Karpas-422 (cell line): Measurements from ENCODE around the gene CYP2R1.

DNA sequence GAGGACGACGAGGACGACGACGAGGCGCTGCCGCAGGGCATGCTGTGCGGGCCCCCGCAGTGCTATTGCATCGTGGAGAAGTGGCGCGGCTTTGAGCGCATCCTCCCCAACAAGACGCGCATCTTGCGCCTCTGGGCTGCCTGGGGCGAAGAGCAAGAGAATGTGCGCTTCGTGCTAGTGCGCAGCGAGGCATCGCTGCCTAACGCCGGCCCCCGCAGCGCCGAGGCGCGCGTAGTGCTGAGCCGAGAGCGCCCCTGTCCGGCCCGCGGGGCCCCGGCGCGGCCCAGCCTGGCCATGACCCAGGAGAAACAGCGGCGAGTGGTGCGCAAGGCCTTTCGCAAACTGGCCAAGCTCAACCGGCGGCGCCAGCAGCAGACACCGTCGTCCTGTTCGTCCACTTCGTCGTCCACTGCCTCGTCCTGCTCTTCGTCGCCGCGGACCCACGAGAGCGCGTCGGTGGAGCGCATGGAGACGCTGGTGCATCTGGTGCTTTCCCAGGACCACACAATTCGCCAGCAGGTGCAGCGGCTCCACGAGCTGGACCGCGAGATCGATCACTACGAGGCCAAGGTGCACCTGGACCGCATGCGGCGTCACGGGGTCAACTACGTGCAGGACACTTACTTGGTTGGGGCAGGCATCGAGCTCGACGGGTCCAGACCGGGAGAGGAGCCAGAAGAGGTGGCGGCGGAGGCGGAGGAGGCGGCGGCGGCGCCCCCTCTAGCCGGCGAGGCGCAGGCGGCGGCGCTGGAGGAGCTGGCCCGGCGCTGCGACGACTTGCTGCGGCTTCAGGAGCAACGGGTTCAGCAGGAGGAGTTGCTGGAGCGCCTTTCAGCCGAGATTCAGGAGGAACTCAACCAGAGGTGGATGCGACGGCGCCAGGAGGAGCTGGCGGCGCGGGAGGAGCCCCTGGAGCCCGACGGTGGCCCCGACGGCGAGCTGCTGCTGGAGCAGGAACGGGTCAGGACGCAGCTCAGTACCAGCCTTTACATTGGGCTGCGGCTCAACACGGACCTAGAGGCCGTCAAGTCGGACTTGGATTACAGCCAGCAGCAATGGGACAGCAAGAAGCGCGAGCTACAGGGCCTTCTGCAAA, 1.0 kb downstream of the RASSF10 start:
- PRO-cap = no peak
- RAMPAGE, long total RNA = no peak

DNA sequence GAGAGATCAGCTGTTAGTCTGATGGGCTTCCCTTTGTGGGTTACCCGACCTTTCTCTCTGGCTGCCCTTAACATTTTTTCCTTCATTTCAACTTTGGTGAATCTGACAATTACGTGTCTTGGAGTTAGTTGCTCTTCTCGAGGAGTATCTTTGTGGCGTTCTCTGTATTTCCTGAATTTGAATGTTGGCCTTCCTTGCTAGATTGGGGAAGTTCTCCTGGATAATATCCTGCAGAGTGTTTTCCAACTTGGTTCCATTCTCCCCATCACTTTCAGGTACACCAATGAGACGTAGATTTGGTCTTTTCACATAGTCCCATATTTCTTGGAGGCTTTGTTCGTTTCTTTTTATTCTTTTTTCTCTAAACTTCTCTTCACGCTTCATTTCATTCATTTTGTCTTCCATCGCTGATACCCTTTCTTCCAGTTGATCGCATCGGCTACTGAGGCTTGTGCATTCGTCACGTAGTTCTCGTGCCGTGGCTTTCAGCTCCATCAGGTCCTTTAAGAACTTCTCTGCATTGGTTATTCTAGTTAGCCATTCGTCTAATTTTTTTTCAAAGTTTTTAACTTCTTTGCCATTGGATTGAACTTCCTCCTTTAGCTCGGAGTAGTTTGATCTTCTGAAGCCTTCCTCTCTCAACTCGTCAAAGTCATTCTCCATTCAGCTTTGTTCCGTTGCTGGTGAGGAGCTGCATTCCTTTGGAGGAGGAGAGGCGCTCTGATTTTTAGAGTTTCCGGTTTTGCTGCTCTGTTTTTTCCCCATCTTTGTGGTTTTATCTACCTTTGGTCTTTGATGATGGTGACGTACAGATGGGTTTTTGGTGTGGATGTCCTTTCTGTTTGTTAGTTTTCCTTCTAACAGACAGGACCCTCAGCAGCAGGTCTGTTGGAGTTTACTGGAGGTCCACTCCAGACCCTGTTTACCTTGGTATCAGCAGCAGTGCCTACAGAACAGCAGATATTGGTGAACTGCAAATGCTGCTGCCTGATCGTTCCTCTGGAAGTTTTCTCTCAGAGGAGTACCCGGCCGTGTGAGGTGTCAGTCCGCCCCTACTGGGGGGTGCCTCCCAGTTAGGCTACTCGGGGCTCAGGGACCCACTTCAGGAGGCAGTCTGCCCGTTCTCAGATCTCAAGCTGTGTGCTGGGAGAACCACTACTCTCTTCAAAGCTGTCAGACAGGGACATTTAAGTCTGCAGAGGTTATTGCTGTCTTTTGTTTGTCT, 63.7 kb downstream of the BTBD10 start:
- PRO-cap = no peak
- RAMPAGE, long total RNA = no peak

DNA sequence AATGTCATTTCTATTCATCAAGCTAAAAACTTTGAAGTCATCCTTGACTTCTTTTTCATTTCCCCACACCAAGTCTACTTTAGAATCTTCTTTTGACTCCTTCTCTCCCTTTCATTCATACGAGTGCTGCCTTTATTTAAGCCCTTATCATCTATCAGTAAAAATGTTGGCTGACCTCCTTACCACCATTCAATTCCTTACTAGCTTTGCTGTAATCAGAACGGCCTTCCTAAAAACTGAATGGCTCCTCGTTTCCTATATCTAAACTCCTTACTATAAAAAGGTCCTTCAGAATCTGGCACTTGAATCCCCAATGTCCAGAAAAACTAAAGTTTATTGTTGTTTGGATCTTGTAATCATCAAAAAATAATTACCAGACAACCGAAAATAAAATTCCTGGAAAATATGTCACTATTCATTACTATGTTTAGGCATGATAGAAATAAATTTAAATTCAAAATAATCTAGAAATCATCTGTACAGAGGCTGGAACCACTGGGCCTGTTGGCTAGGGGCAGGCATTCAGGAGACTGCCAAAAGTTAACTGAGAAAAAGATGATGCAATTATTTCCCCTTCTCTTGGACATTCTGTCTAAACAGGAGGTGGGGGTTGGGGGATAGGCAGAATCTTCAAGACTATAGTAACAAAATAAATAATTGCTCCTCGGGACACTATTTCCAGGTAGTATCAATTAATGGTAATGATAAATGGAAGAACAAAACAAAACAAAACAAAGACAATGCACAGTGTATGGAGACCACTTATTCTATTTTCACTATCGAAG, 14.3 kb downstream of the BTBD10 start:
- PRO-cap = no peak
- RAMPAGE, long total RNA = no peak

GRCh38 chr11:14090540-14091149, 128.1 kb downstream of the SPON1 start:
- PRO-cap = no peak
- RAMPAGE, long total RNA = no peak

- PRO-cap = no peak
- RAMPAGE, long total RNA = no peak
Measured at GRCh38 chr11:14261710-14263130, 96.8 kb downstream of the RRAS2 start.

GRCh38 chr11:14345401-14345731, 13.6 kb downstream of the RRAS2 start:
- PRO-cap = no peak
- RAMPAGE, long total RNA = no peak

- PRO-cap = no peak
- RAMPAGE, long total RNA = no peak
Measured at GRCh38 chr11:14539914-14540671, 19.9 kb upstream of the PSMA1 start.

GRCh38 chr11:14643915-14644531, 419 bp downstream of the PDE3B start:
- PRO-cap = no peak
- RAMPAGE, long total RNA = no peak

- PRO-cap = no peak
- RAMPAGE, long total RNA = no peak
Measured at GRCh38 chr11:14644532-14645266, 1.1 kb downstream of the PDE3B start.

- PRO-cap = no peak
- RAMPAGE, long total RNA = no peak
Measured at GRCh38 chr11:14662312-14662708, 18.7 kb downstream of the PDE3B start.

DNA sequence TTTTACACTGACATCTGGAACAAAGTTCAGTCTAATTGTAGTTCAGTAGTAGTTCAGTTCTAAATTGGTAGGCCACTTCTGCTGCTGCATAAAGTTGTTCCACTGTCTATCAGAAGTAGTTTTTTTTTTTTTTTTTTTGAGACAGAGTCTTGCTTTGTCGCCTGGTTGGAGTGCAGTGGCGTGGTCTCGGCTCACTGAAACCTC, 115.7 kb downstream of the PDE3B start:
- PRO-cap = no peak
- RAMPAGE, long total RNA = no peak

- PRO-cap = no peak
- RAMPAGE, long total RNA = no peak
Measured at GRCh38 chr11:14872899-14873582, 19.0 kb downstream of the CYP2R1 start.

DNA sequence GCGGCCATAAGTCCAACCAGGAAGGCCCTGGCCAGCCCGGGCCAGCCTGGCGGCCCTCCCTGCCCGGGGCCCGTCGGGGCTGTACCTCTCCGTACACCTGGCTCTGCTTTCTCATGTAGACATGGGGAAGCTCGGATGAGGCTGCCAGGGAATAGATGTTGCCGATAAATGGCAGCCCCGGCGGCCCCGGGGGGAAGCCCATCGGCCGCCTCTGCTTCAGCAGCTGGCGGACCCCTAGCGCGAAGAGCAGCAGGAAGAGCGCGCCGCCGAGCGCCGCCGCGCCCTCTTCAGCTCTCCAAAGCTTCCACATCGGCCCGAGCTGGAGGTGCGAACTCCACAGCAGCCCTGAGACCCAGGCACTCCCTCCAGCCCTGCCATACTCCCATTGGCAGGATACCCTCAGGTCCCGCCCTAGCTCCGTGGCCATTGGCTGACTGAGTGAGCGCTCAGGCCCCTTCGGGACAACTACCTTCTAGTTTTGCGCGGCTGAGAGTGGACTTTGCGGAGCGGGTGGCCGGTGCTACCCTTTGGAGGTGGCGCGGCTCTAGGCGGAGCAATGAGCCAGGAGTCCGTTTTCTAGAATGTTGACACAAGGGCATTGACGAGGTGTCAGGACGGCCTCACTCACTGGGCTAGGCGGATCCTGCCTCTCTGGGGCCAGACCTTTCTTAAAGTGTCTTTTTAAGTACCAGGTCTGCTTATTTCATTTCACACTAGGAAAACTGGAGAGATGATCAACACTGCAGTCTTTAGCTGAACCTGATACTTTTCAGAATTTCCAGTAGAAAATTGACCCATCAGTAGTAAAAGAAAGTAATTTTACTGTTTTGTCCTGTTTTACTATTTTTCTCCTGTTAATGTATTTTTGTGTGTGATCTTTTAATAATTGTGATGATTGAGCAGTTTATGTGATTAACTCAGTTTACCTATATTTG, at the start of gene CYP2R1:
CYP2R1 (minus strand) TSS at position 336 of the 935 bp plus-strand sequence.
- PRO-cap = bidirectional peak, plus-strand start at position 491 of the sequence, minus-strand start at position 334 of the sequence
- RAMPAGE, long total RNA = no peak

DNA sequence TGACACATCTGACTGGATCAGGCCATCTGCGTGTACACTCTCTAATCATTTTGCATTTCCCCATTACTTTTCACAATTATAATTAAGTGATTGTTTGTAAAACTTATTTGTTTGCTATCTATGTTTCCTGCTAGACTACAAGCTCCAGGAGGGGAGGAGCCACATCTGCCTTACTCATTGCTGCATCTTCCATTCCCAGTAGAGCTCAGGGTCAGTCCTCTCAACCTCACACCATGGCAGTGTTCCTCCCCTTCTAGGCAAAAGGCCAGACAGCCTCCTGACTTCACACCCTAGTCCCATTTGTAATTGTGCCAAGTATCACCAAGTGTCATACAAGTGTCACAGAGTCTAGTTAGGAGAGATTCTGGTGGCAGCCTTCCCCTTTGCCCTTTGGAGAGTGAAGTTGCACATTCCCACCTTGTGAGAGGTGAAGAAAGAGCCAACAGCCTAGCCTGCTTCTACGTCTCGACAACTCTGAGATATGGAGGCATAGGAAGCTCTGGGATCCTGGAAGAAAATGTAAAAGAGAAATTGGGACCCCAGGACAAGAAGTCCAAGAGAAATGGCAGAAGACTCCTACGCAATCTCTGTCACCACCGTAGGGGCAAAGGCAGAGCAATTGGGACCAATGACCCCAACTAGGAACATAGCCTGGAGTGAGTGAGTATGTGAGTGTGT, 490.4 kb downstream of the INSC start:
- PRO-cap = no peak
- RAMPAGE, long total RNA = no peak

GRCh38 chr11:15649902-15650727, 535.4 kb downstream of the INSC start:
- PRO-cap = no peak
- RAMPAGE, long total RNA = no peak

DNA sequence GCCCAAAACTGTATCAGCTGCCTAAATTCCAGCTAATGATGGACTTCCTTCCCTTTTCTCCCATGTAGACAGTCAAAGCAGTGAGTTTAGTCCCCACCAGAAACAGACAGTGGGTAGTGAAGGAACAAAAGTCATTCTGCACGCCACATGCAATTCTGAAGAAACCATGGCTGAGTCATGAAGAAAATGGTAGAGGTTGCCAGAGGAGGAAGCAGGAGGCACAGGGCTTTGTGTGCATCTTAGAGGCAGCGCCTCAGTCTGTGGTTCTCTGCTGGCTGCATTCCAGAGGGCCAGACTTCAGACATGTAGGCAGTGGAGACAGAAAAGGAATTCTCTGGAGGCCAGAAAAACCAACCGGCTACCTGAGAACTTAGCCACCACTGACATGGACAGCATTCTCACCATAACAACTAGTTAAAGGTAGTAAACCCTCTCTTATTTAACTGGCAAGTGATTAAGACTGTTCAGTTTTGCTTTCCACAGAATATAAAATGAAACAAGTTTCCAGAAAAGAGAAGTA, 556.2 kb downstream of the SOX6 start:
- PRO-cap = no peak
- RAMPAGE, long total RNA = no peak

DNA sequence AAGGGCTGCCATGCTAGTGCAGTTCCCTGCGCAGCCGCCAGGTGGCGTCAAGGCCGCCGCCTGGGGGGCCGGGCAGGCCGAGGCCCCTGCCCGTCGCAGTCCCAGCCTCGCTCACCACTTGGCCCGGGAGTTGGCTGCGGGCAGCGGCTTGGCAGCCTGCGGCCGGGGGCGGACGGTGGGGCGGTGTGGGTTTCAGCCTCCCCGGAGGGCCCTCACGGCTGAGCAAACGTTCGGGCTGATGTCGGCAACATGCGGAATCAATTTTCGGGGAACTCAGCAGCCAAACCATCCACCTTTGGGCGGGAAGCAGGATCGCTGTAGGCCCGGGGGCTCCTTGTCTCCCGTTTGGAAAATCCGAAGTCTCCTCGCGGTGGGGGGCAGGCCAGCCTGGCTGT, 415.0 kb downstream of the SOX6 start:
- PRO-cap = no peak
- RAMPAGE, long total RNA = no peak

GRCh38 chr11:16607230-16608234, 130.9 kb upstream of the C11orf58 start:
- PRO-cap = no peak
- RAMPAGE, long total RNA = no peak

- PRO-cap = no peak
- RAMPAGE, long total RNA = no peak
Measured at GRCh38 chr11:16779223-16780107, 41.0 kb downstream of the C11orf58 start.

- PRO-cap = no peak
- RAMPAGE, long total RNA = no peak
Measured at GRCh38 chr11:16841420-16841943, 103.0 kb downstream of the C11orf58 start.